ENCODE measurements around a stretch of chr4.

GRCh38 chr4:98874490-98875130, 54.3 kb downstream of the EIF4E start:
- PRO-cap = no peak

GRCh38 chr4:99089759-99090429, 1.3 kb upstream of the ADH5 start:
- PRO-cap = unidirectional peak, minus-strand start at chr4:99089916

DNA sequence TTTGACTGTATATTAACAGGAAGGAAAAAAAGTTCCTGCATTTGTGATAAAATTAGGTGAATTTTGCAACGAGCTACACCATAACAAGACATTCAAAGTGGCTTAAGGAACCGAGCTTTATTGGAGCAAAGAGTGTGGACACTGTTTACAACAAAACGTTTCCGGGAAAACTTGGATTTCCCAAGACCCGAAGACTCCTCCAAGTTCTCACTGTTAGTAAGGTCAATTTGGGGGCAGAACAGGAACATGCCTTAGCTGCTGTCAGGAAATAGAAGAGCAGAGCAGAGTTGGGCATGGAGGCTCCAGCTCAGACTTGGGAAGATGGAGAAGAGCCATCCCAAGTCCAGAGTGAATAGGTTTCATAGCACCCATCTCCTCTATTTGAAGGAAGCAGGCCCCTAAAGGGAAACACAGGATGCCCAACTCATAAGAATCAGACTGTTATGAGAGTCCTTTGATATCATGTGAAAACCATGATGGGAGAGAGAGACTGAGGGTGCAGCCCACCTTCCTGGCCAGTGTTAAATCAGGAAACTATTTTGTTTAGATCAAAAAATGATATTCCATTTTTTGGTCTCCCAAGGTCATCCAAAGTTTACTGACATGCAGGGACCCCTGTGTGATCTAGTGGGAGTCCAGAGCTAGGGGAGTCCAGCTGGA, 16.4 kb downstream of the ADH6 start:
- PRO-cap = unidirectional peak, plus-strand start at position 279 of the sequence

DNA sequence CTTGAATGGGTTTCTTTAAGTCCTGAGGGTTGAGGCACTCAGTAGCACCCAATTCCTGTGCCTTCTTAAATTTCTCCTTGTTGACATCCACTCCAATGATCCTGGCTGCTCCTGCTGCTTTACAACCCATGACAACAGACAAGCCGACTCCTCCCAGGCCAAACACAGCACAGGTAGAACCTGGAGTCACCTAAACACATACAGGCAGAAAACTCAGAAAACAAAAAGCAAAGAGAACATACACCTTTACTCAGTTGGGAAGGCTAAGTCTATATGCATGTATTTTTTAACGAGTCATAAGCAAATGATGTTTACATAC, 10.3 kb downstream of the ADH6 start:
- PRO-cap = no peak

- PRO-cap = no peak
These were observed 11.9 kb upstream of the ADH7 start for GRCh38 chr4:99446908-99447521.

GRCh38 chr4:99574002-99574411, 617 bp upstream of the MTTP start:
- PRO-cap = no peak

GRCh38 chr4:99670250-99670985, 12.8 kb upstream of the C4orf54 start:
- PRO-cap = no peak

GRCh38 chr4:99817247-99817845, 719 bp downstream of the DAPP1 start:
- PRO-cap = no peak

GRCh38 chr4:100519244-100519523, 1.4 kb upstream of the EMCN start:
- PRO-cap = no peak

GRCh38 chr4:101037718-101038394, 309.5 kb downstream of the PPP3CA start:
- PRO-cap = no peak

- PRO-cap = no peak
These were observed 253.1 kb downstream of the PPP3CA start for GRCh38 chr4:101094145-101094681.

DNA sequence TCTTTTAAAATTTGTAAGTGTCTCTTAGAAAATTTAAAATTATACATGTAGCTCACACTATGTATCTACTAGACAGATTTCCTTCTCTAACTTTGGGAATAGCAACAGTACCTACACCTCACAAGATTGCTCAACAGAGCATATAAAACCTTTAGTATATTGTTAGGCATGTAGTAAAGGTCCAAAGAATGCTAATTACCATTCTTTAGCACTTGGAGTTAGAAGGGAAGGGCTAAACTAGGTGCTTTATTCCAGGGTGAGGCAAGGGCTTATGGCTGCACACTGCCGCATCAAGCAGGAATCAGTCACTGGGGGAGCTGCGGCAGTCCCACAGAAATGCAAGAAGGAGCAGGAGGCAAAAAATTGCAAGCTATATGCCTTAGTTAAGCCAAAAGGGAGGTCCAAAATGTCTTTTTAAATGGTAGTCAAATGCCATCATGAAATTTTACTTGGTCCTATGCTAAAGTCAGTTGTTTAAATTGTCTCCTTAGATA, 162.7 kb downstream of the PPP3CA start:
- PRO-cap = no peak

DNA sequence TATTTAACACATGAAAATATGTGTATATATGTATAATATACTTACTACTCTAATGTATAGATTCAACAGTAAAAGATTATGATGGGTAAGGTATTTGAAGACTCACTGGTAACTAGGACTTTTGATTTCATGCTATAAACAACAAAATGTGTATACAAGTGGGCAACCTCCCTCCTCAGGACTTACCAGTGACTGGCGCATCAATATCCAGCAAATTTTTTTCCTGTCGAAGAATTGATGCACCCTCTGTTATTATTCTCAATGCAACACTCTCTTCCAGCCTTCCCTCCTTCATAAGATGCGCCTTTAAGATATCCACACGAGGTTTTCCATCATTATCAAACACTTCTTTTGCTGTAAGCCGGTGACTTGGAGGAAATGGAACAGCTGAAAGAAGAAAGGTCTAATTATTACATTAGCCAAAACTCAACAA, 151.6 kb downstream of the PPP3CA start:
- PRO-cap = no peak

- PRO-cap = no peak
These were observed 122.4 kb downstream of the PPP3CA start for GRCh38 chr4:101224902-101225258.

DNA sequence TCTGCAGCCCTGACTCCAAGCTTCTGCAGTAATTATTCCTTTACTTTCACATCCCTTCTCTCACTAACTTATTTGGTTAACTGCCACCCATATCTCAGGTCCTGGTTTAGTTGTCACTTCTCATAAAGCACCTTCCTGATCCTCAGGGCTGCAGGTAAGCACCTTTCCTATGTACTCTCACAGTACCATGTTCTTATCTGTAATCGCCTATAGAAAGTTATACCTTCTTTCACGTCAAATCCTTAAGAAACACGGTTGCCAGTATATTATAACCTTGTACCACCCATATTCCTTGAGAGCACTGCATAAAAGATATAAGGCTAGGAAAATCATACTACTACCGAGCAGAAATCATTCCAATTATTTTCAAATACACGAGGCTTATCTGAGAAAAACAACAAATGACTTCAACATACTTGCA, 72.1 kb downstream of the PPP3CA start:
- PRO-cap = no peak

GRCh38 chr4:101288791-101289469, 58.4 kb downstream of the PPP3CA start:
- PRO-cap = no peak

DNA sequence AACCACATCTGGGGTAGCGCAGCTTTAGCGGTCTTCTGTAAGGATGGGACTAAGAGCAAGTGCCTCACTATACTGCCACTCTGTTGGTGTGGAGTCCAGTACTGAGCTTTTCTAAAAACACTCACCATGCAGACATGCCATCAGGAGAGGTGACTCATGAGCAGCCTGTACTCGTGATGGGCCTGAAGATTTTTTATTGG, 9.7 kb downstream of the PPP3CA start:
- PRO-cap = no peak

DNA sequence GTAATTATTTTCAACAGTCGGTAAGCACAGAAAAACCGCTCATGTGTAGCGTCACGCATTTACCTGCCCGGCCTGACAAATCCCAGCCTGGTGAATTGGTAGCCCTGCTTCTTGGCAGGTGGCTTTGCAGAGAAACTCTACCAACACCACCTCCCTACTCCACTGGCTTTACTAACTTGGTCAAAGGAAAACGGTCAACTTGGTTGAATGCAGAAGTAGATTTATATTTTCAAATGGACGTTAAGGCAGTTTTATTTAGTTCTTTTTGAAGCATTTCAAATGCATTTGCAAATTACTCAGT, 732 bp downstream of the BANK1 start:
- PRO-cap = no peak

DNA sequence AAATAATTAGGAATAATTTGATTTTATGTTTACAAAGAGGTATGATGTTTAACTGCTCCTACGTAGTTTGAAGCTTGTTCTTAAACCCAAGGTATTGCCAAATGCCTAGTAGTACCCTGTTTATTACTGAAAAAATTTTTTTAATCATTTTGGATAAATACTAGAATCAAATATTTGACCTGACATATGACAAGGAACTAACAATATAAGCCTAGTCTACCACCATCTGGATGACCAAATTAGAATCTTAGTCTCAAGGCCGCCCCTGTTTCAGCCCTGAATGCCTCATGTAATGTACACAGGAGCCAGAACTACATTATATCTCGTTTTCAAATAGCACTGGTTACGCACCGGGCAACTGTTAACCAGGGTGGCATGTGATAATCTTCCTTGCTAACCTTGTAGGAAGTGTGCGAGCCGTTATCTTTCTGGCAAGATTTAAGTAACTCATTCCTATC, 1.6 kb downstream of the SLC39A8 start:
- PRO-cap = no peak

DNA sequence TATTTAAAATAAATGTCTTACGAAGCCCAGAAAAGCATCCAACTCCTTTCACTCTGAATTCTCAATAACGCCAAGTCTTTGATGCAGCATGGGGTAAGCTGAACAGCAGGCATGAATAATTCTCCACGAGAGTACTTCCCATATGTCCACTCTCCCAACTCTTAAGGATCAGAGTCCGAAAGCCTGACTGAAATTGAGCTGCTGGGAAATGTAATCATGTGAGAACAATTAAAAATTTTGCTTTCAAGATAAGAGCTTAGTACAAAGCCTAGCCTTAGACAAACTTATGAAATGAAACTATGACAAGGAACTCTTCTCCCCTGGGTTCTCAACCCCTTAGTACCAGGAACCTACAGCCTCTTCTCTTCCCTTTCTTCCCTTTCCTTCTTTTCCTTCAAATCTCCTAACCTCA, 7.6 kb upstream of the SLC39A8 start:
- PRO-cap = no peak

All from jejunum (tissue), 1 donor.